ENCODE results near the gene SACM1L.

DNA sequence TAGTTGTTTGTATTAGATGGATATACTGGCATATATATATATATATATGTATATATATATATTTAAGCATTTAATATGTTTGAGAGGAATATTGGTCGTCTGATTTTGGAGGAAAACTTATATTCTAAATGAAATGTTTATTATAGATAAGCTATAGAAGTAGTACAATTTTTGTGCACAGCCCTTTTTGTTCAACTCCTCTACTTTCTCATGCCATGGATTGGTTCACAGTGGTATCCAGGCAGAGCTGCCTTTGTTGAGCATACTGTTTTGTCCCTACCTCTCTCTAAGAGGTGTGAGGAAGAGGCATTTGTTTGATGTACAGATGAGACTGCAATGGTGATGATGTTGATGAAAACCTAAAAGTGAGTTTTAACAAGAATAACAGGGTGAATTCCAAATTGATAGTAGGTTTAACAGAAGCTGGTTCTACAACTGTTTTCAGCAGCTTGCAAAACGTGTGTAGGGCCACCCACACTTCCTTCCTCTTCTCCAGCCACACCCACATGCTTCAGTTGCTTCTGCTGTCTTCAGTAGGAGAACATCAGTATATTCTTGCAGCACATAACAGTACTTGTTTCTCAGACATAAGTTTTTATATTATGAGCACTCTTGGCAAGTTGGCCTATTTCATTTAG, 10.2 kb downstream of the SNRK start:
- PRO-cap, result no peak

GRCh38 chr3:43413454-43414293, 127.3 kb downstream of the SNRK start:
- PRO-cap, result no peak

DNA sequence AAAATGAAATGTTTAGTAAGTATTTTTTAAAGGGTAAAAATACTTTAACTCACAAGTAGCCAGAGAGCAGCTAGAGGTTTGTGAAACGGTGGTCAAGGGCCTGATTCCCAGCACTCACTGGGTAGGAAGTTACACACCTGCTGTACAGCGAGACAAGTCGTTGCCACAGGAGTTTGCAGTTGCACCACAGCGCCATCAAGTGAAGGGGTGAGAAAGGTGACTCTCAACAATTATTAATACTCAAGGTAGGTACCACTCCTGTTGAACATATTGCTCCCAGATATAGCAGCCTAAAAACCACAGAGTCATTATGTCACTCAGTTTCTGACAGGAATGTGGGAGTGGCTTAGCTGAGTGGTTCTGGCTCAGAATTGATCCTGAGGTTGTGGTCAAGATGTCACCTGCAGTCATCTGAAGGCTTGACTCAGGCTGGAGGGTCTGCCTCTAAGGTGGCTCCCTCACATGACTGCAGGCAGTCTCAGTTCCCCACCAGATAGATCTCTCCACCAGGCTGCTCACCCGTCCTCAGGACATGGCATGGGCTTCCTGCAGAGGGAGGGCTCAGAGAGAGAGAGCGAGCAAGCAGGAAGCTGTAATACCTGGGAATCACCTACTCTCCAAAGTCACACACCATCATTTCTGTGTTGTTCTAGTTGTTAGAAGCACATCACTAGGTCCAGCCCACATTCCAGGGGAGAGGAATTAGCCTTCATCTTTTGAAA, 16.9 kb upstream of the ANO10 start:
- PRO-cap, result no peak

DNA sequence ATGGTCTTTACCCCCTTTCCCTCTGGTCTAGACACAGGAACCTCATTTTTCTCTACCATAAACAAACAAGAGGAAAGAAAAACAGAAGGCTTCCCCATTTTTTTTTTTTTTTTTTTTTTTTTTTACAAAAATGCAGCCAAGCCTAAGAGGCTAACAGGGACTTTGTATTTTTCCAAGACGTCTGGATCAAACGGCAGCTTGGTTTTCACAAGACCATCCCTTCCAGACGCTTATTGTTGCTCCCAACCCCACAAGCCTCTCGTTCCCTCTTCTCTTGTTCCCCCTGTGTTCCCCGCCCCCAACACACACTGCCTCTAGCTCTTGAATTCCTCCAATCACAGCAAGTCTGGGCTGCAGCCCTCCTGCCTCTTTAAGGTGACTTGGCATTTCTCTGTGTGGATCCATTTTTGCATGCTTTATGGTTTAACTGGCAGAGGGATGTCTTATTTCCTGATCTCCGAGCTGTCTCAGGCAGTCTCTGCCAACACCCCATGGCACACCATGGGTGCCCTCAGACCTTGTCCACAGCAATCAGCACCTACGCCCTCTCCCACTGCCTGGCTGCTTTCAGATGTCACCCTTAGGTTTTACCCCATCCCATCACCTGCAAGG, 182.1 kb downstream of the ABHD5 start:
- PRO-cap, result no peak

DNA sequence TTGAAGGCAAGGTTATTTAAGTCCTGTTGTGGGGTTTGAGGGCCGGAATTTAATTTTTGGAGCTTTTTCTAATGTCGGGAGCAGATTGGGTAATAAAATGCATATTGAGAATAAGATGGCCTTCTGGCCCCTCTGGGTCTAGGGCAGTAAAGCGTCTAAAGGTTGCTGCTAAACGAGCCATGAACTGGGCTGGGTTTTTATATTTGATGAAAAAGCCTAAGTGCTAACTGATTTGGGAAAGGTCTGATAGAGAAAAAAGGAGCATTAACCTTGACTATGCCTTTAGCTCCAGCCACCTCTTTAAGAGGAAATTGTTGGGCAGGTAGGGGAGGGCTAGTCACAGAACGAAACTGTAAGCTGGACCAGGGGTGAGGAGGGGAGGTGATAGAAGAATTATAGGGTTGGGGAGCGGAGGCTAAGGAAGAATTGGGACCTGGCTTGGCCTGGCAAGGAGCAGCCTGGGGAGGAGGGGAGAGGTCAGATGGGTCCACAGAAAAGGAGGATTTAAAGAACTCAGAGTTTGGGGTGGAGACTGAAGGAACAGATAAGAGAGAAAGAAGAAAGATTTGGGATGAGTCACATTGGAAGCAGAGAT, 10.2 kb downstream of the TCAIM start:
- PRO-cap, result no peak

DNA sequence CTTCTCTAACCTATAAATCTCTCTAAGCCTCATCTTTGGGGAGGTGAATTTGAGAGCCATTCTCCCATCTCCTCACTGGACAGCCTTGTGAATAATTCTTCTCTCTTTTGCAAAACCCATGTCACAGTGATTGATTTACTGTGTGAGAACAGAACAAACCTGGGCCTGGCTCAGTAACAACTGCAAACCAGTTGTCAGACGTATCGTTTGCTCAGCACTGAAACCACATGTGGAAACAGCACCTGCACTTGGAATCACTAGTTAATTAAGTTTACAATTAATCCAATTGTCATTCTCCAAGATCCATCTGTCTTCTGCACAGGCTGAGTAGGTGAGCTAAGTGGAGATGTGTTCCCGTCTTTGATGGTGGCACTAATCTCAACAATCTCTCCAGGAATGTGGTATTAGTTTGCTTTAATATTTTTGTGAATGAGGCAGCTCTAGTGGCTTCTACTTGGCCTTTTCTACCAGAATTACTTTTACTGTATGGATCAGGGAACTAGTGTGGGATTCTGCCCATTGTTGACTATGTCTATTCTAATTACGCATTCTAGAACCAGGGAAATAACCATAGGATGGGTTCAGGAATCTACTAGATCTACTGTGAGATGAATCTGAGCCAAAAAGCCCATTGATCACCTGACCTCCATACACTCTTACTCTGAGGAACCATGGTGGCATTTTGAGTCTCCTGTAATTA, 42.1 kb downstream of the ZNF445 start:
- PRO-cap, result no peak

- PRO-cap, result no peak
Measured at GRCh38 chr3:44445496-44446664, 31.6 kb downstream of the ZNF445 start.

GRCh38 chr3:44499637-44500848, 22.6 kb upstream of the ZNF445 start:
- PRO-cap, result no peak

- PRO-cap, result no peak
Measured at GRCh38 chr3:44509619-44510066, 32.2 kb upstream of the ZNF445 start.

GRCh38 chr3:44975002-44975571, 887 bp downstream of the ZDHHC3 start:
- PRO-cap, result no peak

DNA sequence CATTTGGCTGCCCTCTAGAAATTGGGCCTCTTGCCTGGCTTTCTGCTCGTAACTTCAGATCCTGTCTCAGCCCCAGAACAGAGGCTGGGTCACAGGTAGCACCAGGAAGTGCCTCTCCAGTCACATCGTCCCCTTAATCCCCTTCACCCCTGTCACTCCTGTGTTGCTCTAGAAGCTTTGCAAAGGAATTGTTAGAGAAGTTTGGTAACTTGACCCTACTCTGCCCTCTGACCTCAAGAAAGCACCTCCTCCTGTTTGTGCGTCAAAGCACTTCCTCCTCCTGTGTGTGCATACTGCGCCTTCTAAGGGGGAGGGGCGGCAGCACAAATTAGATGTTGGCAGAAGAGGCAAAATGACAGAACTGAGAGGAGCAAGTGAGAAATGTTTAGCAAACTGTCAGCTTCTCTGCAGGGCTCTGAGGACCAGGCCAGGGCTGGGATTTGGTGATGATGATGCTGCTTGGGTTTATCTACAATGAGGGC, 76.1 kb downstream of the LARS2 start:
- PRO-cap, result no peak

DNA sequence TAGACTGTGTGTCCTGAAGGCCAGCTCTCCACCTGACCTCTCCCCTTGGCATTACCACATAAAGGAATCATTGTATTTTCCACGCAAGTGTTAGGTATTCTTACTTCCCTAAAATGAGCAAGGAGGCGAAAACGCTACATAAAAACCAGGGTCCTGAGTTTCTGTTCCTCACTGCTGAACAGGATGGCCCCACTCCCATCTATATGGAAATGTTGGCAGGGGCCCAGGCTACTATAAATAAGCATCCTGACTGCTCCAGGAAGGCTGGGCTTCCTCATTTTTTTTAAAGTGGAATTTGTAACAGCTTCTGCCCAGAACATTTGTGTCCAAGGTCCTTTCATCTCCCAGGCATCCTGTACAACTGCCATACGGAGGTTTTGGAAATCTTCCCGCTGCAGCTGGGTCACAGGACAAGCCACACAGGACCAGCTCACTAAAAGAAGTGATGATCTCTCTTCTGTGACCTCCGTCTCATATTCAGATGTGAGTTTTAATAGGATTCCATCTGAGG, 56.5 kb upstream of the LIMD1 start:
- PRO-cap, result no peak

GRCh38 chr3:45559812-45560242, 34.7 kb upstream of the LIMD1 start:
- PRO-cap, result no peak

DNA sequence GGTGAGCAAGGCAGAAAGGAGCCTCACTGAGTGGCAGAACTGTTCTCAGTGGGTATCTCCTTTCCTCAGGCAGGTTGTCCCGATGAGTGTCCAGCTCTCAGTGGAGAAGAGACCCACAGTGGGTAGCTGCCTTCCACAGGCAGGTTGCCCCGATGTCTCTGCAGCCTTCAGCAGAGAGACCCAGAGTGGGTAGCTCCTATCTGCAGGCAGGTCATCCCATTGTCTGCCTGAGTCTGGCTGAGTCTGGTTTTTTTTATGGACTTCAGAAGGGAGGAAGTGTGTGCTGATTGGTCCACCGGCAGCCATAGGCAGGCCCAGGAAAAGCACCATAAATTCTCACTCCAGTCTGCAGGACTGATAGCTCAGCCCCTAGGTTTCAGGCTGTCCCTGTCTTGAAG, 3.8 kb upstream of the LIMD1 start:
- PRO-cap, result no peak

- PRO-cap, result no peak
Measured at GRCh38 chr3:45599271-45599764, 4.8 kb downstream of the LIMD1 start.

GRCh38 chr3:45688994-45689653, at the start of gene SACM1L:
SACM1L (plus strand) TSS chr3:45689396.
- PRO-cap, result bidirectional peak, plus-strand start at chr3:45689435, minus-strand start at chr3:45689077

DNA sequence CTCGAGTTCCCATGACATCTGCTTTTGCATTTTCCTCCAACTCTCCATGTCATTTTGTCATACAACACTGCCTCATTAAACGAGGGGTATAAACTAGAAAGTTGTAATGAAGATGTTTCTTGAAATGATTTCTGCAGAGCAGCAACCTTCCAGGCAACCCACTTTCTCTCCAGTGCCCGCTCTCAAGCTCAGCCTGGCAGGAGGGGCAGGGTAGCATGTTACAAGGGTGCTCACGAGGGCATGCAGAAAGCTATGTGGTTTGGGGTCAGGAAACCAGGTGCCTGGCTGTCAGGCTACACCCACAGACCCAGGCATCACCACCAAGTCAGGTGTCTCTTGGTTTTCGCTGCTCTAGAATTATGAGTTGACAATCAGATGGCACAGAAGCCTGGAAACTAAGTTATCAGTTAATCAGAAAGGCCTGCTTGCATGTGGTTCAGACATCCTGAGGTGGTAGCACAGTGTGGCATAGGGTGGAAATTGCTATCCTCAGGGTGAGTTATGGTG, 16.3 kb upstream of the CCR9 start:
- PRO-cap, result no peak

- PRO-cap, result no peak
Measured at GRCh38 chr3:45966063-45967253, 23.2 kb downstream of the CXCR6 start.

GRCh38 chr3:46062636-46063125, 35.4 kb upstream of the XCR1 start:
- PRO-cap, result no peak

- PRO-cap, result no peak
Measured at GRCh38 chr3:46098329-46098830, 71.1 kb upstream of the XCR1 start.

Measured in ureter (tissue), 1 donor.